NT2/D1 (cell line): ENCODE results near the genes POTEM, OR4K1, OR4K15, APEX1 and RNASE12.

DNA sequence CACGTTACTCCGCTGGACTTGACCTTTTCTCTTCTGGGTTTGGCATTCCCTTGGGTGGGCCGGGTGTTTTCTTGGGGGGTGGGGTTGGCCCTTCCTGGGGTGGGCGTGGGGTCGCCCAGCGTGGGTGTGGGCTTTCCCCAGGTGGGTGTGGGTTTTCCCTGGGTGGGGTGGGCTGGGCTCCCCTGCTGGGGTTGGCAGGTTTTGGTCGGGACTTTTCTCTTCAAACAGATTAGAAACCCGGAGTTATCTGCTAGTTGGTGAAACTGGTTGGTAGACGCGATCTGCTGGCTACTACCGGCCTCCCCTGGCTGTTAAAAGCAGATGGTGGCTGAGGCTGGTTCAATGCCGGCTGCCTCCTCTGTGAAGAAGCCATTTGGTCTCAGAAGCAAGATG lies at the start of gene POTEM:
TSS of gene POTEM (plus strand) at position 270 of the 393 bp plus-strand sequence.
- RRBS, 2 experiments = no CpG with 5 or more reads among the region's 12 CpGs

GRCh38 chr14:19930577-19931103 lies at the start of gene OR4K1:
Gene OR4K1, plus strand, starts transcription at chr14:19930917.
- RRBS, 2 experiments = no CpG with 5 or more reads among the region's 4 CpGs

DNA sequence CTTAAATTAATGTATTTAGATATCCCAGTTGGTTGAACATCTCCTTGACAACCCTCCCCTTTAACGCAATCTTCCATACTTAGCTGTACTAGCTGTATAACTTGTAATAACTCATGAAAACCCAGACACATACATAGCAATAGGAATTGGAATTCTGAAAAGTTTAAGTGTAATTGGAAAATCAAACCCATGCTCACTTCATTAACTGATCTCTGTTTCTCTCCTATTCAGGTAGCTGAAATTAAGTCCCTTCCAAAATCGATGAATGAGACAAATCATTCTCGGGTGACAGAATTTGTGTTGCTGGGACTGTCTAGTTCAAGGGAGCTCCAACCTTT lies at the start of gene OR4K15:
TSS of gene OR4K15 (plus strand) at position 262 of the 338 bp plus-strand sequence.
- RRBS, 2 experiments = no CpG with 5 or more reads among the region's 3 CpGs

DNA sequence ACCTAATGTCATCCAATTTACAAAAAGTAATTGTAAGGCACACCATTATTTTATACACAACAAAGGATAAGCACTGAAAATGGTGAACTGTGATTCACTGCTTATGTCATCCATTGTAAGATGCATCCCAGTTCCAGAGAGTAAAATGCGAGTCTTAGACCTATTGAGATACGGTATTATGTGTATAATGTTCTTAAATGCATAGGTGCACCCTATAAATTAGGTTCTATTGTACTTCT lies 405 bp downstream of the PARP2 start:
- RRBS, 2 experiments = no CpG with 5 or more reads among the region's 2 CpGs

- RRBS, 2 experiments = no CpG with 5 or more reads among the region's 1 CpG
Measured at GRCh38 chr14:20427181-20427536, 8.8 kb downstream of the KLHL33 start.

GRCh38 chr14:20455127-20455990 lies at the start of gene APEX1:
Gene APEX1, plus strand, starts transcription at chr14:20455226.
- RRBS, 2 experiments = no CpG with 5 or more reads among the region's 52 CpGs

DNA sequence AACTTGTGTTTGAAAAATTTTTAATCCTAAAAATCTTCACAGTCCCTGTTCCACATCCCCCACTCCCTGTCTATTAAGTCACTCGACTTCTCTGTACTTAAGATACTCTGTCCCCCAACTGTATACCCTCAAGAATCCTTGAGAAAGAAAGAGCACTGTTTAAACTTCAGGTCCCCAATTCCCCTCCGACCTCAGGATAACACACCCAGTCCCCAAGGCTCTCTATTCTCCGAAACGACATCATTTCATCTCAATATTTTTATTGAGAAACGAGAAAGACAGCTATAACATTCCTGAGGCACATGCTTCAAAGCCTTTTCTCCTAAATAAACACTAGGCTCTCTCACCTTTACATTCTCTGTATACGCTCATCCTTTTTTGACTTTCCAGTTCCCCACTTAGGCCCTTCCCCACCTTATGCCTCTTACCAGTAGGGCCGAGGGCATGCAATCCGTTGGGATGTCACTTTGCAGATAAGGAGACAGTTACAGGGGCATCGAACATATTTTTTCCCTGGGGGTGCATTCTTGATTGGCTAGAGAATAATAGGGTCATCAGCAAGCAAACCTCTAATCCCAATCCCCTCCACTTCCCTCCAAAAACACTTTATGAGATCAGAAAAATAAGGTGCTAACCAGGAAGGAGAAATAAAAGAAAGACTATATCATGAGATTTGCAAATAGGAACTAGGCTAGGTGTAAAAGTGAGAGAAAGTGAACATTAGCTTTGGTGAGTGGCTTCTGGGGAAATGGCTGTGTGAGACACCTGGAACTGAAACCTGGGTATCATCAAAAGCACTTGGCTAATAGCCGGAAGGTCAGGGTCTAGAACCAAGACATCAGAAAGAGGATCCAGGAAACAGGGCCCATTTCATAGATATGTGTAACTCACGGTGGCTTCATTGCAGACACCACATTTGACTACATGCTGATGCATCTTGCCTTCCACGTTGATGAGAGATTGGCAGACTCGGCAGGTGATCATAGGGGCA lies 1.2 kb downstream of the PIP4P1 start:
- RRBS, 2 experiments = no CpG with 5 or more reads among the region's 13 CpGs

GRCh38 chr14:20474211-20475402 lies 5.4 kb downstream of the PNP start:
- RRBS, 2 experiments = no CpG with 5 or more reads among the region's 16 CpGs

GRCh38 chr14:20591222-20591803 lies at the start of gene RNASE12:
Gene RNASE12, minus strand, starts transcription at chr14:20591376.
- RRBS, 2 experiments = no CpG with 5 or more reads among the region's 9 CpGs

GRCh38 chr14:20732976-20733586 lies 12.6 kb upstream of the EDDM3A start:
- RRBS, 2 experiments = no CpG with 5 or more reads among the region's 6 CpGs

- RRBS, 2 experiments = no CpG with 5 or more reads among the region's 4 CpGs
Measured at GRCh38 chr14:21026158-21026397, 1.2 kb upstream of the NDRG2 start.

DNA sequence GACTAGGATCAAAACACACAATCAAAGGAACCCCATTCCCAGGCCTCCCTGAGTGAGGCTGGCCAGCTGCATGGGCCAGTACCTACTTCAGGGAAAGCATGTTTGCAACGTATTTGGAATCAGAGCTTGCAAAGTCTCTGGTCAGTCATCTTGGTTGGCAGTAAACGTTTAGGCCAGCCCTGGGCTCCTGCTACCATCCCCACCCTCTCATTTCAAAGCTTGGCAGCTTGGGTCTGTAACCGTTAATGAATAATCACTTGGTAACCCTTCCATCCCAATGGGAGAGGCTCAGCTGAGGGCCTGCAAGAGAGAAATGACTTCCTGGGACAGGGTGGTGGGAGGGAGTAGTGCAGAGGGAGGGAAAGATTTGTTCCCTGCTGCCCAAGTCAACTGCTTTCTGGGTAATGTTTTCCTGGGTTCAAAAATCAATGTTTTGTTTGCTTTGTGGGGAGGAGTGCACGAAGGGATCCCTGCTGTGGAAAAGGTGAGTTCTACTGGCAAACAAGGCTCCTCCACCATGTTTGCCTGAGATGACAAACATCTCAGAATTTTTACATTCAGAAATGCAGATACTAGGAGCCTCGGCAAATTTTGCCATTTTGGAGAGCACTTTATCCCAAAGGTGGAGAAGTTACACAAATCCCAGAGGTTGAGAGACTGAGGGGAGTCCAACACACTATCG lies 2.0 kb upstream of the RNASE8 start:
- RRBS, 2 experiments = no CpG with 5 or more reads among the region's 6 CpGs

DNA sequence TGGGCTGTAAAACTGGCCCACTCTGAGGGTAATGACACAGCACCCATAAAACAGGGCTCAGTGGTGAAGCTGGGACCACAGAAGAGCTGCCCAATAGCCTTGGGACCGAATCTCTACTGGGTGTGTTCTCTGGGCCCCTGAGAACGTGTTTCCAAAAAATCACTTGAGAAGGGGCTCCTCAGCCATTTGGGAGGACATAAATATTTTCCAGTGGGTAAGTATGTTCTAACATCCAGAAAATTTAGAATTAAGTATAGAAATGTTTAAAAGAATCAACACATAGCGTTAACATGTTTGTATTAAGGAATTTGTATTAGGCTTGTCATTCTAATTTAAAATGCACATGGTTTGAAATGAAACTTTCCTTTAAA lies 3.8 kb downstream of the RNASE8 start:
- RRBS, 2 experiments = no CpG with 5 or more reads among the region's 3 CpGs

- RRBS, 2 experiments = no CpG with 5 or more reads among the region's 6 CpGs
Measured at GRCh38 chr14:21069201-21069353, 1.0 kb upstream of the ARHGEF40 start.

DNA sequence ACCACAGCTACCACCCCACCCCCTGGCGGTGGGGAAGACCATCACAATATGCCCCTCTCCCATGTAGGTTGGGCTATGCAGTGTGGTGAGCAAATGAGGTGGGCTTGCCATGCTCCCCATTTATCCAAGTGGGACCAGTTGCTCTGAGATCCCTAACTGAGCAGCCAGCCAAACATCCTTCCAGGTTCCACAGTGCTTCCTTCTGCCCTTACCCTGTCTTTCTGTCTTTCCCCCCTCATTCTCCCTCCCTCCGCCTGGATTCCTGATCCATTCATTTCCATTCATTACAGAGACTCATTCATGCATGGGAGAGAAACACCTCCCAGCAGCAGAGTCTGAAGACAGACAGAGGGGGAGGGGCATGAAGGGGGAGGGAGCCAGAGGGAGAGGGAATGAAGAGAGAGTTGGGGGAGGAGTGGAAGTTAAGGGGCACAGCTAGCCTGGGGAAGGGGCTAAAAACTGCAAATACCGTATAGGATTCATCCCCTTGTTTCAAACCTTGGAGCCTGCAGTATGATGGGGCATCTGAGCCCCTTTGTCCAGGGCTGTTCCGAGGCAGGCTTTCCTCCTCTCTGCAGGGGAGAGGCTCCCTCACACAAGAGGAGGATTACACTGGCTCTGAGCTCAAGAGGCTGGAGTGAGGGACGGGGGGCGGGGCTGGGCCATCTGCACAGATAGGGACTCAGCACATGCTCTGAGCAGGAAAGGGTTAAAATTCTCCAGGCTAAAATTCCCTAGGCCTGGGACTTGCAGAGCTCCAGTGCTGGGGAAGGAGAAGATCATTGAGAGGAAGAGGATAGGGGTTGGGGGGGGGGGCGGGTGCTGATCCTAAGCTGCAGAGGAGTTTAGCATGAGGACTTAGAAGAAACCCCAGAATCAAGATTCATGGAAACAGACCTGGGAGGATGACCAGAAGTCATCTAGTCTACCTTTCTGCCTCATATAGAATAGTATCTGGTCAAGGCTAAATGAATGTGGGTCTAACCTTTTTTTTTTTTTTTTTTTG lies 4.2 kb downstream of the ZNF219 start:
- RRBS, 2 experiments = no CpG with 5 or more reads among the region's 7 CpGs

DNA sequence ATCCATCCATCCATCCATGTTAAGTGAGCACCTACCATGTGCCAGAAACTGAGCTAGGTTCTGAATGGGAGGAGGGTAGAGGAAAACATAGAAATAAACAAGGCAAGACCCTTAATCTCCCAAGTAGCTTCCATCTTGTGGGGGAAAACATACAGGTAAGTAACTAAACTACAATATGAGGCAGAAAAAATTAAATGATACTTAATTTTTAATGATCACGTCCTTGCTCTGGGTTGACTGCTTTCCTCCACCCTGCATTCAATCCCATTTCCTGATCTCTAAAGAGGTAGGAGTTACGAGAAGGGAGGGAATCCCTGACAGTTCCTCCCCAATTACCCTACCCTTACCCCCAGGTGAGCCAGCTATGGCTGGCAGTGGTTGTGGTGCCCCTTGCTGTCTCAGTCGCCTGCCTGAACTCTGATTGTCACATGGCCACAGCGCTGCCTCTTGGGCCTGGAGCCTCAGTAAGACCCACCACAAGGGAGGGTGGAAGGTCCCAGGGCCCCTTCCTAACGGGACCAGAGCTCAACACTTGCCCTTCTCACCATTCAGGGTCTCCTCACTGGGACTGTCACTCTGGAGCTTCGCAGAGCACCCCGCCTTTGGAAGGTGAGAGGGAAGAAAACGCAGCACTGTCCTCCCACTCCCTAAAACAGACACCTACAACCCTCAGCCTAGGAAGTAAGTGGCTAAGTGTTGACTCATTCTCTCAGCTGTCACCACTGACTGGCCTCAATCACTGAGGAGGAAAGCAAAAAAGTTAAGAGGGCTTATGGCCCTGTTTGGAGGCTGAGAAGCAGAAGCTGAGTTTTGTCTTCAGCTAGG lies 858 bp downstream of the TMEM253 start:
- RRBS, 2 experiments = no CpG with 5 or more reads among the region's 8 CpGs

DNA sequence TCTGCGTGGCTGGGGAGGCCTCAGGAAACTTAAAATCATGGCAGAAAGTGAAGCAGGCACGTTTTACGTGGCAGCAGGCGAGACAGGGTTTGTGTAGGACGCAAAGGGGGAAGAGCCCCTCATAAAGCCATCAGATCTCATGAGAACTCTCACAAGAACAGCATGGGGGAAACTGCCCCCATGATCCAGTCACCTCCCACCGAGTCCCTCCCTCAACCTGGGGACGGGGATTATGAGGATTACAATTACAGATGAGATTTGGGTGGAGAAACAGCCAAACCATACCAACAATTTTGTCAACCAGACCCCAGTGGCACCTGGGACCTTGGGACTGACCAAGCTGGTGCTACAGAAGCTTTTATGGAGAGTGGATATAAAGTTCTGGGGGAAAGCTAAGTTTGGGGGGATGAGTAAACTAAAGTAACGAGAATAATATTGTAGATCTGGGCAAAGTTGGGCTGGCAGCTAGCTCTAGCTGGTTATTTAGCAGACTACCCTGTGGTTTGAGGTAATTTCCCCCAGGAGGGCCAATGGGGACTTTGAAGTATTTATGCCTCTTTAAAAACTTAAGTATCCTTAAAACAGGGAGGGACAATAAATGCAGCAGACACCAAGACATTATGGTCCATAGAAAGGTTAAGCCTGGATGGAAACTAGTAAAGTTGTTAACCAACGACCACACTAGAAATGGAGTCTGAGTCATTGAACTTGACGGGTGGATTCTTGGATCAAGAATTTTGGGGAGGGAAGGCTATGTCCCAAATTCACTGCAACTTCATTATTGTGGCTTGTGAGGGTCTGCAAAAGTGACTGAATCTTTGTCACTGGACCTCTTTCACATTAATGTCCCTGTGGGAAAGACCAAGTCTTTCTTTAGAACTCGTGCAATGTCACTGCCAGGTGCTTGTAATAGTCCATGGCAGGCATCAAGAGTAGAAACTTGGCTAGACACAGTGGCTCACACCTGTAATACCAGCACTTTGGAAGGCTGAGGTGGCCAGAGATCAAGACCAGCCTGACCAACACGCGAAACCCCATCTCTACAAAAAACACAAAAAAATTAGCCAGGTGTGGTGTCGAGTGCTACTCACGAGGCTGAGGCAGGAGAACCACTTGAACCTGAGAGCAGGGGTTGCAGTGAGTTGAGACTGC lies 48.4 kb upstream of the OR5AU1 start:
- RRBS, 2 experiments = no CpG with 5 or more reads among the region's 15 CpGs

DNA sequence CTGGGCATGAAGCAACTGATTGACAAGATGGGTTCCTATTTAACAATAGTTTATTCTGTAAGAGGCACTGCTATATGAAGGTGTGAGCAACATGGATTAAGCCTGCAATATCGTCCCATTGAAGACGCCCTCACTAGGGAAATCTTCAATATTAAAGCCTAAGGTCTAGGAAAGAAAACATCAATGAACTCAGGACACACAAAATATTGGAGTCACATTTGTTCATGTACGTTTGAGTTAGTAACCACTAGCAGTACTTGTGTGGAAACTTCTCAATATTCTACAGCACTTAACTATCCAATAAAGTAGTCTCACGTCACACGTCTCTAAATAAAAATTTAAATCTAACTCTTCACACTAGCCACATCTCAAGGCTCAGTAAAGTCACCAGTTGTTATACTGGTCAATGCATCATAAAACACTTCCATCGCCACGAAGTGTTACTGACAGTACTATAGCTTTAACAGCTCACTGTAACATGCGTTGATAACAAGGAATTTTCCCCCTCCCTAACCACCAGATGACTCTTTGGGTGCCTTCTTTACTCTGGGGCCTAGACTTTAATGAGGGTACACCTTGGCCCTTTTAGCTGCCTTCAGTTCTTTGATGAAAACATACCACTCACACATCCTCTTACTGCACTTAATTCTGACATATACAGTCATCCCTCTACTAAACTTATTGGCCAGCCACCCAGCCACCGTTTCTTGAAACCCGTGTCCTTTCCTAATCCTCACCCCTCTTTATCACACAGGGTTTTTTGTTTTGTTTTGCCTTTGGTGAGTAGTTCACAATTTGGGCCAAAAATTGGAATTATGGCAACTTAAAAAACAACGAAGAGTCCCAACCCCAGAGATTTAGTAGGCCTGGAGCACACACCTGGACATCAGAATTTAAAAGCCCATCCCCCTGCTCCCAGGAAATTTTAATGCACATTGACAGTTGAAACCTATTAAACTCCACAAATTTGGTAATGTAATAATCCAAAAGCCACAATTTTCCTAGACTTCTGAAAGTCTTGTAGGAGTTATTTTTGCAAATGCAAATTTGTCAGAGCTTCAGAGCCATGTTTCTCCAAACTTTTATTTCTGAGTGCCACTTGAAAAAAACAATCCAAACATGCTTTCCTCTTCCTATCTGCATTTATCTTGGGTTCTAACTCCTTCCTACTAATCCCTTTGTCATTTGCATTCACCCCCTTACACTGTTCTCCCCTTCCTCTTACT lies 50.3 kb upstream of the OR5AU1 start:
- RRBS, 2 experiments = no CpG with 5 or more reads among the region's 11 CpGs

GRCh38 chr14:21224143-21225481 lies 44.6 kb downstream of the HNRNPC start:
- RRBS, 2 experiments = no CpG with 5 or more reads among the region's 12 CpGs